Temporal lobe (tissue), 2 donors: Measurements from ENCODE around the genes TWF2, STAB1 and UQCC5.

- RAMPAGE, long total RNA = no peak
Measured at GRCh38 chr3:52108218-52108482, 46.1 kb downstream of the POC1A start.

GRCh38 chr3:52140078-52140577 lies 14.1 kb downstream of the POC1A start:
- RAMPAGE, long total RNA = no peak

GRCh38 chr3:52154627-52155369 lies 575 bp upstream of the POC1A start:
- RAMPAGE, long total RNA = no peak

GRCh38 chr3:52211183-52211786 lies 13.3 kb downstream of the ALAS1 start:
- RAMPAGE, long total RNA = no peak

GRCh38 chr3:52227688-52228019 lies 2.2 kb upstream of the TLR9 start:
- RAMPAGE, long total RNA = no peak

GRCh38 chr3:52238775-52239379 lies at the start of gene TWF2:
Gene TWF2 (minus strand): TSS chr3:52239158.
- RAMPAGE, long total RNA = start-site peak on the minus strand at chr3:52239114-52239167, 247 and 98 reads in 2 replicates

DNA sequence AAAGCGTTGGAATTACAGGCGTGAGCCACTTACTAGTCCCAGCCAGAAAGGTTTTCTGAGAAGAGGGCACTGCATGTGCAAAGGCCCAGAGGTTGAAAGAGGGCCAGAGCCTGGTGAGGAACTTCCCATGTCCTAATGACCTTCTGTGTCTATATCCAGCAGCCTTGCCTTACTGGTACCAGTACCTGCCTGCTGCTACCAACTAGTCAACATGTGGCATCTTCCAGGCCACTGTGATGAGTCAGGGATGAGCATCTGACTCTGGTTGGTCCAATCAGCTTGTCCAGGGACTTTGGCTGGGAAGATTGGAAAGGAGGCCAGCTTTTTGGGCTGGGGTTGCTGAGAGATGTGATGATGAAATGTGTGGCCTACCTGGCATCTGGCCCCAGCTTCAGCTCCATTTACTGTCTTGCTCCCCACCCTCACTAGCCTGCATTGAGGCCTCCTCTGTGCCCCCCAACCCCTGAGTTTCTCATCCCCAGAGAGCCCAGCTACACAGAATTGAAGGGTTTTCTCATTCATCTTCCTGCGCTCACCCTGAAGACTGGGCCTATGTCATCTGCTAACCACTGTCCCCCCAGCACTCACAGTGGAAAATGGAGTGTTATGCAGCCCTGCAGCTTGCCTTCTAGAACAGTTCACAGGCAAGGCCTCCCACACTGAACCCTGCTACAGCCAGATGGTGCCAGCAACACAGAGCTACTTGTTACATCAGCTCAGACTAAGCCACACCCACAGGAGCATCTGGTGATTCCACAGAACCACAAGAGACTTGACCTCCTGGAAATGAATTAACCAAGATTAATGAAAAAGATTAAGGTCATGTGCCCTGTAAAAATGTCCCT lies 1.3 kb upstream of the TWF2 start:
- RAMPAGE, long total RNA = no peak

- RAMPAGE, long total RNA = no peak
Measured at GRCh38 chr3:52256766-52257160, 11.2 kb downstream of the PPM1M start.

DNA sequence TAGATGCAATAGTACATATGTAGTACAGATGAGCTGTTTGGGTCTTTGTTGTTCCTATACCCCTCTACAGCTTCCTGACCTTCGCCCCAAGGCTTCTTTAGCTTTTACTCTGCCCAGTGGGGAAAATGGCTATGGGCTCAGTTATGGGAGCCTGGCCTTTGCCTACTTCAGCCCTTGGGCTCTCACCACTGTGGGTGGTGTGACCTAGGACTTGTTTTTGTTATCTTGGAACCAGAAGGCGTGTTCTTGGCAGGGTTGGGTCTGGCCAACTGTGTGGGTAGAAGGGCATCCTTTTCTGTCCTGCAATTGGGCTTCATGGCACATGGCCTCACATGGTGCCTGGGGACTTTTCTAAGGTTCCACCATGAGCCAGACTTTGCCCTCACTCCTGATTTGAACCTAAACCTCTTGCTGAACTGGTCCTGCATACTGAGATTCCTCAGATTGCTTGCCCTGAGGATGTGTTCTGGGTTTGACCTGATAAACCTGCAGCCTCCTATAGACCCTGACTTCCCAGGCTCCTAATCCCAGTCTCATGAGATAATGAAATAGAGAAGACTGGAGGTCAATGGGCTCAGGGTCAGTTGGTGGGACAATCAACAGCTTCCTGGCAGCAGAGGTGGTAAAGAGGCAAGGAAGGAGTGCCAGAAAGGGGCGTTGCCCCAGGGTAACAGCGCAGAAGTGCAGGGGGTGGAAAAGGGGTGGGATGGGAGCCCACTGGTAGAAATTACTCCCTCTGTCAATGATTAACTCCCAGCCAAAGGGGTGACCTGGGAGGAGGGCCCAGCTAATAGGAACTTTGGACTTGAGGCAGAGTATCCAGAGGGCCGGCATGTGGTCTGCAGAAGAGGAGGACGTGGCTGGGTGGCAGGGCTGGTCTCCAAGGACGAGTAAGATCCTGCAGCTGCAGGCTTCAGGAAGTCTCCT lies 1.9 kb downstream of the GLYCTK start:
- RAMPAGE, long total RNA = no peak

- RAMPAGE, long total RNA = no peak
Measured at GRCh38 chr3:52299207-52299925, 11.7 kb downstream of the GLYCTK start.

DNA sequence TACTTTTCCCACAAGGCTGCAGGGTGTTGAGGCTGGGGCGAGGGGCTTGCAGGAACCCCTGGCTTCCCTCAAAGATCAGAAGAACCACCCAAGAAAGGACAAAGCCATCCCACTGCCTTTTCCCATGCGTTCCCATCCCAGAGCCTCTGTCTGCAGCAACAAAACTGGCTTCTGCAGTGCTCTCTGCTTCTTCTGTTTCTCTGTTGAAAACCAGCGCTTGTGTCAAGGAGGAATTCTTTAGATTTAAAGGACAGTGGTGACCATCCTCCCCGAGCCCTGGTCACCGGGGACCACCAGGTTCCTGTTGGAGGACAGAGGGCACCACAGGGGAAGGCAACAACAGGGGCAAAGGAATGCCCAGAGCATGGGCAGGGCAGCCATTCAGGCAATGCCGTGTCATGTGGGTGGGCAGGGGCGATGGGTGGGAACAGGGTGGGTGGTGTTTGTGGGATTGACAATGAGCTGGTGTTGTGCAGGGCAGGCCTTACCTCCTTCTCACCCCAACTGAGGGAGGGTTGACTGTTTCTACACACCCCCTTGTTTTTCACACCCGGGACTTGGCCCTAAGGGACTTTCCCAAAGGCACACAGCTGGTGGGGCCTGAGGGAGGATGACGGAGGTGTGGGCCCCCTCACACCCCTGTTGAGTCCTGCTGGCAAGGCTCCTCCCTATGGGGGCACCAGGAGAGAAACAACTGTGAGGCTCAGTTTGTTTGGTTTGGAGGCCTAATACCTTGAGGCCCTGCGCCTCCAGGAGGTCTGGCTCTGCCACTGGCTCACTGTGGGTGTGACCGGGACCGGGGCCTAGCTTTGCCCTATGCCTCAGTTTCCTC lies 5.4 kb upstream of the DNAH1 start:
- RAMPAGE, long total RNA = no peak

- RAMPAGE, long total RNA = no peak
Measured at GRCh38 chr3:52402762-52403638, 6.8 kb downstream of the BAP1 start.

DNA sequence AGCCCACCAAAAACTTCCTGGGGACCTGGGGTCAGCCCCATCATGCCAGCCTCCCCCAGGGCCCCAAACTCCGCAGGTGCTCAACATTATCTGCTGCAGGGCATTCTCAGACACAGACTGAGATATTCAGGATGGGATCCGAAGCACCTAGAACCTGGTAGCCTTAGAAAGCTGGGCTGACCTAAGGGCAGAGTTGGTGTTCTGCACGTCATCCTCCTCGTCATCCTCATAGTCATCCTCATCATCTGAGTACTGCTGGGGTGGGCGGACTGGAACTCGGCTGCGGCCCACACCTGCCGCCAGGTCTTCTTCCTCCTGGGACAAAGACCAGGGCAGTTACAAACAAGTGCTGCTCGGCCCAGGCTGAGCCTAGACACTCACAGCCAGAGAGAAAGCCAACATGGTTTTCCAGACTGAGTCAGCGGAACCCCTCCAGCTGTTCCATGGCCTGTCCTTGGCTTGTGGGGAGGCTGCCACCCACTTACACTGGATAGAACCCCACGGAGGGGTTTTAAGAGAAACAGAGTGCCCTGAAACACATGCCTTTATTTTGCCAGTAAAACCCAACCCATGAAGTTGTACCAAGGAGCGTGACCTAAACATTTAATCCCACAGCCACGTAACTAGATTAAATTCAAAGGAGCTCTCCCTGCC lies 5.4 kb downstream of the BAP1 start:
- RAMPAGE, long total RNA = no peak

- RAMPAGE, long total RNA = no peak
Measured at GRCh38 chr3:52405969-52406811, 3.6 kb downstream of the BAP1 start.

- RAMPAGE, long total RNA = no peak
Measured at GRCh38 chr3:52408283-52409026, 1.4 kb downstream of the BAP1 start.

- RAMPAGE, long total RNA = no peak
Measured at GRCh38 chr3:52494730-52495741, at the start of gene STAB1. Gene STAB1 (plus strand): TSS chr3:52495338.

DNA sequence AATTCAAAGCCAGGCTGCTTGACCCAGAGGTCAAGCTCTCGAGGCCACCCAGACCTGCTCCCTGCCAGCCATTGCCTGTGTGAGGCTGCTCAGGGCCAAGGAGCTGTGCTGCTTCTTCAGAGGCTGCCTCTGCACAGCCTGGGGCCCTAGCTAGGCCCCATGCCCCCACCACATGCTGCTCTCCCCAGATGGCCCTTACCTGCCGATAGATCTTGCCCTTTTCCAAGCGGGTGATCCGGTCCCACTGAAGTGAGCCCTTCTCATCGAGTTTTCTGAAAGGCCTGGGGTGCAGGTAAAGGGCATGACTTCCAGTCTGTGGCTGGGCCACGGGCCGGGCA lies 6.6 kb downstream of the NT5DC2 start:
- RAMPAGE, long total RNA = no peak

DNA sequence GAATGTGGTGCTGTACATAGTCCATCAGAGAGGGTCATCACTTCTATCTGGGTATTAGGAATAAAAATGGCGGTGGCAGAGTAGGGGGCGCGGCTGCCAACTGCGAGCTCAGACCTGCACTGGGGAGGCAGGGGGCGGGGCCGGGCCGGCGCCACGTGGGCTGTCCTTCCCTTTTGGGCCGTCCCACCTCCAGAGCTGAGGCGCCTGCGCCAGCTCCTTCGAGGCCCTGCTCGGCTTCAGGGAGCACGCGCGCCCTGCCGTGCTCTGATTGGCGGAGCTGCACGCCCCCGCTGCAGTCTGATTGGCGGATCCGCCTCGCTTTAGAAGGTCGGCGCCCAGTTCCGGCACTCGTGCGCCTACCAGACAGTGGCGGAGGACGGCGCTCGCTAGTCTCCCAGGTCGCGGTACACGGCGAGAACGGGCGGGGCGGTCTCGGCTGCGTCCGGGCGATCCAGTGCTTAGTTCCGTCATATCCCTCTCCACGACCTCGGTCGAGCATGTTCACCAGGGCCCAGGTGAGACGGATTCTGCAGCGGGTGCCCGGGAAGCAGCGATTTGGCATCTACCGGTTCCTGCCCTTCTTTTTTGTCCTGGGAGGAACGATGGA lies at the start of gene UQCC5:
Gene UQCC5, plus strand, starts transcription at position 347 of the 607 bp plus-strand sequence.
- RAMPAGE, long total RNA = start-site peak on the plus strand centred at position 392 of the sequence, 96 bp wide, 67 and 77 reads in 2 replicates

GRCh38 chr3:52609180-52610117 lies 73.0 kb downstream of the UQCC5 start:
- RAMPAGE, long total RNA = no peak

- RAMPAGE, long total RNA = no peak
Measured at GRCh38 chr3:52769760-52770455, 832 bp downstream of the NEK4 start.